Peripheral blood mononuclear cell (primary cell): ENCODE results near the genes OTOGL and CEP290.

GRCh38 chr12:79935650-79936207, 832 bp upstream of the PPP1R12A start:
- PRO-cap, 8 experiments, result no peak in any of the 8 experiments

DNA sequence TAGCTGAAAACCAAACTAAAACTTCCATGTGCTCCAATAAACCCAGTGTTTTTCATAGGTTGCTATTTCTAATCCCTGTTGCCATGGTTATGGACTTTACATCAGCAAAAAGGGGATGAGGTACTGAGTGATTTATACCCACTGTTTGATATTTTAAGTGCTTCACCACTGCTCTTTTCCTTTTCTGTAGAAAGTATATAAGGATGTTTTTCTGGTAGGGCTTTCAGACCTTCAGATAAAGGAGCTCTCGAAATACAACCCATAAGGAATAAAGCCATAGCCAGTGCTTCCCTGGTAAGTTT, at the start of gene OTOGL:
OTOGL (plus strand) TSS at position 226 of the 302 bp plus-strand sequence.
- PRO-cap, 8 experiments, result no peak in any of the 8 experiments

- PRO-cap, 8 experiments, result no peak in any of the 8 experiments
Observed at GRCh38 chr12:80706966-80707444, 429 bp upstream of the MYF6 start.

- PRO-cap, 8 experiments, result no peak in any of the 8 experiments
Observed at GRCh38 chr12:82650592-82651141, 36.0 kb upstream of the TMTC2 start.

- PRO-cap, 8 experiments, result no peak in any of the 8 experiments
Observed at GRCh38 chr12:82708271-82708851, 21.7 kb downstream of the TMTC2 start.

DNA sequence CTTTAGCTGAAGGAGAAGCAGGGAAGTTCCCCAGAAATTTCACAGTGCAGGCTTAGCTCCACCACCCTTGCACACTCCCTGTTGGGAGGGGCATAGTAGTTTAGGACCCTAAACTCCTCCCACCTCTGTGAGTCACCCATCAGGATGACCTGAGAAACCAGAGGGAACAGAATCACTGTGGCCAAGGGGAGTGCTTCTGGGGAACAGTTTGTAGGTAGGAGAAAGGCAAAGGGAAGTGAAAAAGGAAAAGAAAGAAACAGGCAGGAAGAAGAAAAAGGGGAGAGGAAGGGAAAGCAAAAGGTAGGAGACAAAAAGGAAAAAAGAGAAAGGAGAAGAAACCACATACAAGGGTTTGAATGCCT, 404.3 kb downstream of the SLC6A15 start:
- PRO-cap, 8 experiments, result no peak in any of the 8 experiments

- PRO-cap, 8 experiments, result no peak in any of the 8 experiments
Observed at GRCh38 chr12:84913116-84913825, 672 bp upstream of the SLC6A15 start.

GRCh38 chr12:86601095-86601552, 344.9 kb upstream of the MGAT4C start:
- PRO-cap, 8 experiments, result no peak in any of the 8 experiments

DNA sequence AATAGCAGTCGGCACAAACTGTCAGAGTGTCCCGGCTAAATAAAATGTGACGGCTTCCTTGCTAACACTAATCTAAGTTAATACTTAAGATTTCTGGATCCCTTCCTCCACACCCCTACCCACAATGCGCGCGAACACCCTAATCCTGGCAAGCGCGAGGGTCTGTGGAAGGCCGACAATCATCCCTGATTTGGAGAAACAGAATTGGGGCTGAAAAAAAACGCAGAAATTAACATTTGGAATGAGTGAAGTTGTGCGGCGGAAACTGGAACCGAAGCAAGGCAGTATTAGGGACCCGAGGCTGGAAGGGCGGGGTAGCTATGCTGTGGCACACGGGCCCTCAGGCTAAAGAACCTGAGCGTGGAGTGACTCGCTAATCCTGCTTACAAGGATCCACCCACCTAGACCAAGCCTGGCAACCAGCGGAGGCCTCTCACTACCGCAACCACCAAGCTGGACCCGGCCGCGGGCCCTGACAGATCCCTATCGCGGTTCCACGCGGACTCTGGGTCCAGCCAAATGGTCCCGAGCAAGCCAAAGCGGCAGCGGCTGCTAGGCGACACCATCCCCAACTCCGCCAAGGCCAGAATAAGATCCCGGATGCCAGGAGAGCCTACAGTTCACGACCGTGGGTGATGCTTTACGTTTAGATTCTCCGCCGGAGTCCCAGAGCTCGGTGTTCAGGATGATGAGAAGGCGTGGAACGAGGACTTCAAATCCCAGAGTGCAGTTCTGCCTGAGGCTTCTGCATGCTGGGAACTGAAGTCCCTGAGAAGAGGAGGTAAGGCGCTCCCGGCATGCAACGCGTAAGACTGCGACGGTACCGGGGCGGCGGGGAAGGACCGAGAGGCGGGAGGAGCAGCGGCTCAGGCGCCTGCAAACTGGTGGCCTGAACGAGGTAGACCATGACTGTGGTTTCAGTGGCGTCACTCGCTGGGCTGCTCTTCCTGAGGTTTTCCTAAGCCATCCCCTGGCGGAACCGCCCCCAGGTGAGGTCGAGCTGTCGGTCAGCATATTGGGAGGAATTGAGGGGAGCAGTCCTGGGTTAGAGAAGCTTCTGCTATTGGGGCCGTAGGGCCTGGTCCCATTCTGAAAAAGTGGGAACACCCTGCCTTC, at the start of gene CEP290:
CEP290 (minus strand) TSS at position 590 of the 1,116 bp plus-strand sequence.
- PRO-cap, 8 experiments, result peak in 8 of 8 experiments; most common plus-strand start position 809 of the sequence (in 7); most common minus-strand start position 590 of the sequence (in 8)

DNA sequence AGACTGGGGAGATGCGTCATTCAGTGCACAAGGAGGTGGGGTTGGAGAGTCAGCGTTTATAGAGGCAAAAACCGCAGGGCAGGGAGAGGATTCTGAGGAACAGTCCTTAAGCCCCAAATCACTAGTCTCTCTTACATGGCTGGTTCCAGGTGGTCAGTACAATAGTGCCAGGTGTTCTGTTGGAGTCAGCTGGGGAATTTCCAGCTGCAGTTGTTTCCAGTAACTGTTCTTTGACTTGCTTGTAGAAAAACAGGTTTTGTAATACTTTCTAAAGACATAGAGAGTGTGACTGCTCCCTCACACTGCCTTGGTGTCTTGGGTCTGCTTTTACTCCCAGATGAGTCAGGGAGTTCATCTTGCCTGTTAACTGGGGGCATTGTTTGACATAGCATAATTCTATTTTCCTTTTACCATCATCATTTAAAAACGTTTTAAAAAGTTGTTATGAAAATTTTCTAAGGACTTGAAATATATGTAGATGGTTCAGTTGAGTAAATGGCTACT, 192.2 kb downstream of the TMTC3 start:
- PRO-cap, 8 experiments, result no peak in any of the 8 experiments

- PRO-cap, 8 experiments, result no peak in any of the 8 experiments
Observed at GRCh38 chr12:89081170-89081597, 271.1 kb downstream of the DUSP6 start.

DNA sequence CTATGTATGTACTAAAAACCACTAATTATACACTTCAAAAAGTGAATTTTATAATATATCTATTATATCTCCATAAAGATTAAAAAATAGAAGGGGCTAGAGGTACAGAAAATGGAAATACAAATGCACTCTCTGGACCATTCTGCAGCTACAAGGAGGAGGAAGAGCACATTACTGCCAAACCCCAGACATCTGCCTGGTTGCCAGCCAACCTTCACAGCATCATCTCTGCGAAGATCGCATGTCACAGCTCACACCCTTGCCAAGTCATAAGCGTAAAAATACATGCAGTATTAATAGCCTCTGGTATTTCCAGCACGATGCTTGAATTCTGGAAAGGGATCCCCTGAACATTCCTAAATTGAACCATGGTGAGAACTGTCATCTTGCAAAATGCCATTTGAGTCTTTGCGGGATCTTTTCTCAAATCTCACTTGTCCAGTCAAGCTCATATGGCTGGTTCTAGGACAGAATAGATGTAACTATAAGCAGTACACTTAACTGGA, 211.7 kb downstream of the DUSP6 start:
- PRO-cap, 8 experiments, result no peak in any of the 8 experiments

GRCh38 chr12:89212268-89212857, 139.9 kb downstream of the DUSP6 start:
- PRO-cap, 8 experiments, result no peak in any of the 8 experiments

DNA sequence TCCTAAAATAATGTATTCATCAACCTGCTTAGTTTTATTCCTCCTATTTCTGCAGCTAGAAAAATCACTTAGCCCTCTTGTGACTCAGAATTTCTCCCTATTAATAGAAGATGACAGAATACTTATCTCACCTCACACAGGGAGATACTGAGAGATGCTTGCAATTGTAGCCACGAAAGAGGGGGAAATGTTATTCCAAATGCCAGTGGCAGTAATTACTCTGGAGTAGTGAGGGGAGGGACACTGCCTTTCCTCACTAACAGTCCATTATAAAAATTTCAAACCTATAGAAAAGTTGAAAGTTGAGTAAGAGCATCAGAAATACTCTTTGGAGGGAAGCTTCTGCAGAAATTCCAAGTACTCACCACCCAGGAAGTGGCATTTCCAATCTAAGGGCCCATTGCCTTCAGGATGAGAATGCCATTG, 11.8 kb upstream of the DUSP6 start:
- PRO-cap, 8 experiments, result no peak in any of the 8 experiments

GRCh38 chr12:89391056-89391318, 38.7 kb upstream of the DUSP6 start:
- PRO-cap, 8 experiments, result no peak in any of the 8 experiments

- PRO-cap, 8 experiments, result no peak in any of the 8 experiments
Observed at GRCh38 chr12:89461077-89461480, 63.5 kb downstream of the GALNT4 start.

- PRO-cap, 8 experiments, result no peak in any of the 8 experiments
Observed at GRCh38 chr12:89523324-89524352, 958 bp downstream of the GALNT4 start.

DNA sequence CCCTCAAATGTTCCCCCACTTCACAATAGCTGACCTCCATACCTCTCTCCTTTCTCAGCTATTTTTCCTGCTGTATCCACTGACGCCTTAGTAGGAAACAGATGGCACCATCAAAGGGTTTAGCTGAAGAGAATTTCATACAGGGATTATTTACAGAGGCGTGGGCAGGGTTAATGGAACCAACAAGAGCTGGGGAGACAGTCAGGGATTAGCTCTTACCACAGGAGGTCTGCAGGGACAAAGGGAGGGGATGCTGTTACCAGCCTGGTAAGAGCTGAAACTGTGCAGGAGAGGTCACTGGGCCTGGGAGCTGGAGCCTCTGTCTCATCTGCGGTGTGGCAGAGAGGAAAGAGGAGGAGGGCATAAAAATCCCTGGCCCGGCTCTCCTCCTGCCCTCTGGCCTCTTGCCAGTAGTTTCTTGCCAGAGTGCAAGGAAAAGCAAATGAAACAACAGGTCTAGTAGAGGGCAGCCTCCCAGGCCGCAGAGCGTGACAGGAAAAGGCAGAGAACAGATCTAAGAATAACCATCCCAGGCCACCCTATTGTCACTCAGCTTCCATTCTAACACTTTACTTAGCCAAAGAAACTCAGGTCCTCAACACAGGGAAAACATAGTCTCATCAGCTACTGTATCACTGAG, 18.9 kb upstream of the POC1B start:
- PRO-cap, 8 experiments, result no peak in any of the 8 experiments

GRCh38 chr12:89919403-89919972, 210.8 kb upstream of the ATP2B1 start:
- PRO-cap, 8 experiments, result peak in 1 of 8 experiments; most common minus-strand start chr12:89919864 (in 1)

- PRO-cap, 8 experiments, result no peak in any of the 8 experiments
Observed at GRCh38 chr12:90938482-90938878, 16.5 kb downstream of the CCER1 start.